Karpas-422 (cell line): ENCODE data around the genes GALNT15 and RFTN1.

DNA sequence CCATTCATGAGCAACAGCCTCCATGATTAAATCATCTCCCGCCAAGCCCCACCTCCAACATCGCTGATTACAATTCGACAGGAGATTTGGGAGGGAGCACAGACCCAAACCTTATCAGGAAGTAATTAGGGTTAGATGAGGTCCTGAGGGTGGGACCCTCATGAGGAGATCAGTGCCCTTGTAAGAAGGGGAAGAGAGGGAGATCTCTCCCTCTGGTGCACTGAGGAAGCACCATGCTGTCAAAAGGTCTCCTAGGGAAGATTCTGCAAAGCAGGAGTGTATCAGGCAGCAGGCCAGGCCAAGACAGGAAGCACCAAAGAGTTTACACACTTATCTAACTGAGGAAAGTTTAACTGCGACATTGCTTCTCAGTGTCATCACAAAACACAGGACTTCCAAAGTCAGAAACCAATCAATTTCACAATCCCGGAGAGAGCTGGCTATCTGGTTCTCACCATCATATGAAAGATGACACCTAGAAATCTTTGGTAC is 57.4 kb downstream of the SH3BP5 start:
- PRO-cap = no peak
- RAMPAGE, long total RNA = no peak

- PRO-cap = no peak
- RAMPAGE, long total RNA = no peak
Measured at GRCh38 chr3:15292674-15293541, 39.5 kb downstream of the SH3BP5 start.

DNA sequence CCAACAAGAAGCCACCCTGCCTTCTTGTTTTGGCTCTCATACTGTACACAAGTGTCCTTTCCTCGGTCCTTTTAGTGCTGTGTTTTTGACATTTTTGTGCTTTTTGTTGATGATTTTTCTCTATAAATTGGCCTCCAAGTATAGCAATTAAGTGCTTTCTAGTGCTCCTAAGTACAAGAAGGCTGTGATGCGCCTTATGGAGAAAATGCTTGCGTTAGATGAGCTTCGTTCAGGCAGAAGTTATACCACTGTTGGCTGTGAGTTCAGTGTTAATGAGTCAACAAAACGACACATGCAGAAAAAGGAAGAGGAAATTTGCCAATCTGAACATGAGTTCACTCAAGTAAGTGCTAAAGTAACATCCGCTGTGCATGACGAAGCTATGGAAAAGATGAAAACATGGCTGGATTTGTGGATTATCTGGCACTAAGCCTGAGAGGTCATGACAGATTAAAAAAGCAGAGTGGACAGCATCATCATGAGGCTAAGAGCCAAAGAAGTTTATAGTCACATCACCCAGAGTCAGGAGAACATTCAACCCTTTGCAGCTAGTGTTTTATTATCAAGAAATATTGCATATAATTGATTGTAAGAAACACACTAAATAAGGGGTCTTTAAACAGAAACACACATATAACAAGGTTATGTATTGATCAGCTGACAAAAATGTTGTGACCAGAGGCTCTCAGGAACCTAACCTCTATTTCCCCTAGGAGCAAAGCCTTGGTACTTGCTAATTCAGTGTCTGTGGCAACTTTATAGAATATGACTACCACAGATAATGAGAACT is 36.8 kb downstream of the SH3BP5 start:
- PRO-cap = no peak
- RAMPAGE, long total RNA = no peak

DNA sequence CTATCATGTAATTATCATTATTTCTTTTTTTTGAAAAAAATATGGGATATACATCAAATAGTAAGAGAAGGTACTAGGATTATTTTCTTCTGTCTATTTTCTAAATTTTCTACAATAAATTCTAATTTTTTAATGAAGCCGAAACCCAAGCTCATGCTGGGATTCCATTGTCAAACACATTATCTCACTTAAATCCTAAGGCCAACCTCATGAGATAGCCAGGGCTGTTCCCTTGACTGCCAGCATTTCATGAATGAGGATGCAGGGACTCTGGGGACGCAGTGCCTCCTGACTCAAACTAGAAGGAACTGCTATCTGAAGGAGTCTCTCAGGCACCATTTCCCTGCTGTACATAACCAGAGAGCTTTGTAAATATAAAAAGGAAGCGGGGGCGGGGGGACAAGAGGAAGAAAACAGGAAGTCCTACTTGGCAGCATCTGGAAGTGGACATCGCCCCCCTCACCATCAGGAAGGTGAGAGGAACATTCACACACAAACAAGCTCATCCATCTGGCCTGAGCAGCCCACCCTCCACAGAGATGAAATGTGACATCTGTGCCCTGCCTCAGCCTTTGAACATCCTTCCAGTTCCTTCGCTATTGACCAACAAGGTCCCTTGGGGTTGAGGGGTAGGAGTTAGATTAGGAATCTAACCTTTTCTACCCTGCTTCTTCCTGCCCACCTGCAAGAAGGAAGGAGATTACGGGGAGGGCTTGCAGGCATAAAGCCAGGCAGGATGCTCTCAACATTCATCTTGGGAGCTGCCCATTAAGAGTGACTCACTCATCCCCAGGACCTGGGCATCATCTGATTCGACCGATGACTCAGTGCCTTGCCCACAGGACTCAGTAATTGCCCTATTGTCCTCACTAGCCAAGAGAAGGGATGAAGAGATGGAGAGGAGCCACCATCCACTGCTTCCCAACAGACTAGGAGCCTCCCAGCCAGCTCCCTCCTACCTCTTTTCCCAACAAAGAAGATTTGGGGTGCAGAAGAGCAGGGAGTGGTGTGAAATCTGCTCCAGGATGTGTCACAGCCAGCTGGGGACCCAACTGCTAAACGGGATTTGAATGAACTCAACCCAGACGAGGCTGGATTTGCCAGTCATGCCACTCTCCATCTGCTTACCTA is 31.9 kb downstream of the SH3BP5 start:
- PRO-cap = no peak
- RAMPAGE, long total RNA = no peak

DNA sequence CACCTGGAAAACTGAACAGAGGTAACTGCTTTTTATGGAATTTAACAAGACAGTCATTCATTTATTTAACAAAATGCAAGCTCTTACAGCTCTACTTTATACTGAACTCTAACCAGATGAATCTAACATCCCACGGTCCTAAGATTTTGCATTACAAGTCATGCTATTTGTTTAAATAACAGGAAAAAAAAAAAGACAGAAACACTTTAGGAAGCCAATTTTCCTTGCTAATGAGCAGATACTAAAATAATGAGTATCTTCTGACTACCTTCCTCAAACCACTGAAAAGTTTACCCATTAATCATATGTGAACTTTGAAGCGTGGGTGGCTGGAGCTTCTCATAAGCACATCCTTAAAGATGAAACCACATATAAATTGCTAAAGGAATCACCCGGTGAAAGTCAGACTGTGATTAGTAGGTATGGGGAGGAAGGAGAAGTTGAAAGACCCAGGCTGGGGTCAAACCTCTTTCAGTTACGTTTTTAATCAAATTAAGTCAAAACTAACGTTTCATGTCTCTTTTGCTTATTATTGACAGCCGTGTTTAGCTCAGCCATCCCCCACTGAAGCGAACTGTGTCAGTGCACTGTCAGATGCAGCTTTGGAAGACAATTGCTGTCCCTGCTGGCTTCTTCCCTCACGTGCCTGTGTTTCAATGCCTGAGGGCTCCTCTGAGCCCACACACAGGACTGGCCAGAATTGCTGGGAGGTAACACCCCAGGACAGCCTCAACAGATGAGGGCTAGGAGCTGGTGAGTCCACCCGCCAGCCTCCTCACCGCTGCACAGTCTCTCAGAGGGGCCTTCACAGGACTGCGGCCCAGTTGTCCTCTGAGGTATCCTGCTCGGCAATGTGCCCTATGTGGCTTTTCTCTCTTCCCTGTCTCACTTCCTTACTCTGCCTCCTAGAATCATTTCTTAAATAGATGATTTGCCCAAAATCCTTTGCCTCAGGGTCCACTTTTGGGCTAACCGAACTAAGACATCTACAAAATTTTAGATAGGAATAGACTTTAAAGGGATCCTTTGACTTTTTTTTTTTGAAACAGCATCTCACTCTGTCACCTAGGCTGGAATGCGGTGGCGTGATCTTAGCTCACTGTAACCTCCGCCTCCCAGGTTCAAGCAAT is 29.2 kb upstream of the SH3BP5 start:
- PRO-cap = no peak
- RAMPAGE, long total RNA = no peak

GRCh38 chr3:15512160-15512517 is 9.4 kb downstream of the COLQ start:
- PRO-cap = no peak
- RAMPAGE, long total RNA = no peak

GRCh38 chr3:15520060-15520577 is 1.4 kb downstream of the COLQ start:
- PRO-cap = no peak
- RAMPAGE, long total RNA = no peak

GRCh38 chr3:15808996-15809845 is 11.4 kb upstream of the ANKRD28 start:
- PRO-cap = no peak
- RAMPAGE, long total RNA = no peak

DNA sequence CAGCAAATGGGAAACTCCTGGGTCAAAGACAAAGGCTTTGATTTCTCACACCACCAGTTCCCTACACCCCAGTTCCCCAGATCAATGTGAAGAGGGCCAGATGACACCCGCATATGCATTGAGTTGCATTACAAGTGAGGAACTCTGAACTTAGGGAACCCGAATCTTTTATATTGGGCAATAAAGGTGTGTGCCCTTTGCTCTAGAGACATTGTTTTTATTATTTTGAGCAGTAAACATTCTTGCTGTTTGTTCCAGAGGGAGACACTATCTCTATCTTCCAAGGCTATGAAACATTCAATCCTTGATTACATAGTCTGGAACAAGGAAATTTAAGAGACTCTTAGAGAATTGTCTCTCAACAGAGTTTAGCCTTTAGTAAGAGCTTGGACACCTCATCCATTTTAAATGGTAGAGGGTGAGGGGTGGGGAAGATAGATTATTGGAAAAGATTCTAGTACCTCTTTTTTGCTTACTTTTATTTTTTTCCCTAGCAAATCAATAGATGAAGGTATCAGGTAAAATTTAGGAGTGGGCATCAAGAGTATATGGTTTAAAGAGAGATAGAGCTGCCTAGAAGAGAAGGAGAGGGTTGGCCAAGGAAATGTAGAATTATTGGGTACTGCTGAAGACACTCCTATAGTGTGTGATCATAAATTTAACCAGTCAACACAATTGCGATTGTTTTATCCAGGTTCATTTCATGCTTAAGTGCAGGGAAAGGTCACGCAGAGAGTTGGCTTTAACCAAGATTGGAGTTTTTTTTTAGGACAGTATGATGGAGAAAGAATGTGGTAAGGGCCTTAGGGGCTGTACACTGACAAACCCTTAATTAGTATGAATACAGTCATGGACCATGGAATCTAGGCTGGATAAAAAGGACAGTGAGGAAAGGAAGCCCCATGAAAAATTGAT is 74.3 kb upstream of the ANKRD28 start:
- PRO-cap = no peak
- RAMPAGE, long total RNA = no peak

DNA sequence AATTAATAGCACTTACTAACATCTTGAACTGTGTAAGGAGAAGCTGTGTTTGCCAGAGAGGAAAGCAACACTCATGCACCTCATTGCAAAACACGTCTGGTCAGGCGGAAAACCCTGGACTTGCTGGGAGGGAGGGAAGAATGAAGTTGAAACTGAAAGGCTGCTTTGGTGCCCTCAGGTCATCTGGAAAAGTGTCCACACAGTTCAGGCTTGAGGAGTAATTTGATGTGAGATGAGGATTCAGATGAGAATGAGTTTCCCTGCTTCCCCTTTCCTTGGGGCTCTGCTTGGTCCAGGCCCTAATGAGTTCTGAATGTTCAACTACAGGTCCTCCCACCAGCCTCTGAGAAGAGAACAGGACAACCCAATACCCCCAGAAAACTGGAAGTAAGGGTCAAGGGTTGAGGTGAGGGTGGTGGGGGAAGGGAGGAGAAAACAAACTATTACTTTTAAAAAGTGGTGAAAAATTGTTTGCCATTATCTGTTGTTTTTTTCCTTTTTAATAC is 185.6 kb upstream of the ANKRD28 start:
- PRO-cap = no peak
- RAMPAGE, long total RNA = no peak

DNA sequence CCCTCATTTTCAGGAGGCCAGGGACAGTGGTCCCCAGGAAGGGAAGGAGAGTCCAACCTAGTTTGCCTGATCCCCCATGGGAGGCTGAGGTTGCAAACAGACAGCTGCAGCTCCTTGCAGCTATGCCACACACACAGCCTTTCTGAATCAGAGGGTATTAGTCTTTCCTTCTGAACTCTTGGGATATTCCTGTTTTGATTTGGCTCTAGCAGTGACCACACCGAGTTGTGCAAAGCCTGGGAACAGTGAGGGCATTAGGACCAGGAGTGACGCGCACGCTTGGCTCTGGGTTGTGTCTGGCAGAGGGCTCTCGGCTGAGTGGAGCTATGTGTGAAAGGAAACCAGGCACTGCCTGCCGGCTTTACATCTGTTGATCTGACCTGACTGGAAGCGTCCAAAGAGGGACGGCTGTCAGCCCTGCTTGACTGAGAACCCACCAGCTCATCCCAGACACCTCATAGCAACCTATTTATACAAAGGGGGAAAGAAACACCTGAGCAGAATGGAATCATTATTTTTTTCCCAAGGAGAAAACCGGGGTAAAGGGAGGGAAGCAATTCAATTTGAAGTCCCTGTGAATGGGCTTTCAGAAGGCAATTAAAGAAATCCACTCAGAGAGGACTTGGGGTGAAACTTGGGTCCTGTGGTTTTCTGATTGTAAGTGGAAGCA is at the start of gene GALNT15:
Gene GALNT15 (plus strand): TSS at position 364 of the 670 bp plus-strand sequence.
- PRO-cap = no peak
- RAMPAGE, long total RNA = no peak

DNA sequence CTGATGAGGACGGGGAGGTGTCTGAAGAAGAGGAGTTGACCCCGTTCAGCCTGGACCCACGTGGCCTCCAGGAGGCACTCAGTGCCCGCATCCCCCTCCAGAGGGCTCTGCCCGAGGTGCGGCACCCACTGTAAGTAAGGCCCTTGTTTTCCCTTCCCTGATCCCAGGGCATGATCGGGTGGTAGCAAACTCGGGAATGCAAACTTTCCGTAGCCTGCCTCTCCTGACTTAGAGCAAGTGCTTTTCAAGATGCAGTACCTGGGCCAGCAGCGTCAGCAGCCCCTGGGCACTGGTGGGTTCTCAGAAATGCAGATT is 1.0 kb downstream of the GALNT15 start:
- PRO-cap = no peak
- RAMPAGE, long total RNA = no peak

- PRO-cap = no peak
- RAMPAGE, long total RNA = no peak
Measured at GRCh38 chr3:16262170-16262770, 2.5 kb downstream of the DPH3 start.

DNA sequence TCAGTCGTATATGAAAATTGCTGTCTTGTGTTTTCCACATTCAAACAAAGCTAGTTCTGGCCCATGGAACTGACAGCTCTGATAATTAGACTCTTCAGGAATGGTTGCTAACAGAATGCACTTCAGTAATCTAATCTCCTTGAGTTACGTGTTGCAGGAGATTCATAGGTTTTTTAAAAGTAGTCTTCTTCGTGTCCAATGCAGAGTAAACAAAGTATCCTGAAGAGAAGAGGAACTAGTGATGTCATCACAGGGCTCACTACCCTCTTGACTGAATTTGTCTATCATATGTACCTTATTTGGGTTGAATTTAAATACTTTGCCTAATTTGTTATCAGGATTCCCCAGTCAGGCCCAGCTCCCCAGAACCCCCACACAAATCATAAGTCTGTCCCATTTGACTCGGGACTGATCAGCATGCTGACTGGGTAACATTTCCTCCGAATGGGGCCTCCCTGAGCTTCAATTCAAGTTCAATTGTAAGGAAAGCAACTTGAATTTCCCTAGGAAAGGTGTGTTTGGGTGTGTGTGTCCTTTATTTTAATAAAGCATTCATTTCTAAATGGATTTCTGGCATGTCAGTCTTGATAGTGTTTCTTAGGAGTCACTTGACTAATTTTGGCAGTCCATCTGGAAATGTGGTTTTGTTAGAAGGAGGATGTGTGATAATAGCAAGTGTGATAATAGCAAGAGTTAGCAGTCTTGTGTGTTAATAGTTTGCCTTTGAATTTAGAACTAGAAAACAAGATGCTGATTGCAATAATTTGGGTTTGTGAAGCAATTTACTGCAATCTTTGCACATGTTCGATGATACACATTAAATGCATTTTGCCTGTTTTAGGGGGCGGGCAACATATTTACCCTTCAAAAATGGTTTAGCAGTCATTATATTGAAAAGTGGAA is 21.9 kb downstream of the OXNAD1 start:
- PRO-cap = no peak
- RAMPAGE, long total RNA = no peak

DNA sequence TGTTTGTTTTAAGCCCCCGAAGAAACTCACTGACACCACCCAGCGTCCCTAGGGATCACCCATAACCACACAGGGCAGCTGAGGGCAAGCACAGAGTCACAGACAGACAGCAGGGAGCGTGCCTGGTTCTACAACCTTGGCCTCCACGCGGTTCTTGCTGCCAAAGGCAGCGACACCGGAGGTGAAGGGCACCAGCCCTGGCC is 1.2 kb downstream of the RFTN1 start:
- PRO-cap = bidirectional peak, plus-strand start at position 91 of the sequence, minus-strand start outside the sequence
- RAMPAGE, long total RNA = no peak

DNA sequence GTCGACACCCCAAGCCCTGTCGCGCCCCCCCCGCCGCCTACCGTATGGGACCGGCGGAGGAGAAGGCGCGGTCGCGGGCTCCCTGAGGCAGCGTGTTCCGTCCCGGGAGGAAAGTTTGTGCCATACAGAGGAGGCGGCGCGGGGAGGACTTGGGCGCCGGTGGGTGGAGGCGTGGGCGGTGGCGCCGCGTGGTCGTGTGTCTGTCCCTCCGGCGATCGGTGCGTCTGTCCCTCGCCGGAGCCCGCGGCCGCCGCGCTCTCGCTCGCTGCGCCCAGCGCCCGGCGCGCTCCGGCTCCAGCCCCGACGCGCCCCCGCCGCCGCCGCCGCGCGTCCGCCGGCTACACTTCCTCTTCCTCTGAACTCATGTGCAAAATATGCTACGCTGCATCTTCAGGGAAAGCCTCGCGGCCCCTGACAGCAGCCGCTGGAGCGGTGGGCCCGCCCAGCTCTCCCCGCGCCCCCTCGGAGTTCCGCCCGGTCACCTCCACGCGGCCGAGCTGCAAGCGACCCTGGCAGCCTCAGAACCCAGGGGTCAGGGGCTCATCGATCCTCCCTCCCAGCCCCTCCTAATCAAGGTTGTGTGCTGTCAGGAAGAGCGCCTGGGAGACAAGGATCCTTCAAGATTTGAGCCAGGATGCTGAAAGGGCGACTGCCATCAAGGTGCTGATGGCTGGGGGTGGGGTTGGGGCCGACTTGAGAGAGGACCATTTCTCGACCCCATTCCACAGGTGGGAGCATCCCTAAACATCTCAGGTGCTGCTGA is at the start of gene RFTN1:
Gene RFTN1 (minus strand): TSS at position 299 of the 763 bp plus-strand sequence.
- PRO-cap = bidirectional peak, plus-strand start at position 385 of the sequence, minus-strand start at position 376 of the sequence
- RAMPAGE, long total RNA = no peak

- PRO-cap = no peak
- RAMPAGE, long total RNA = no peak
Measured at GRCh38 chr3:16842783-16843257, 41.9 kb upstream of the PLCL2 start.

- PRO-cap = no peak
- RAMPAGE, long total RNA = no peak
Measured at GRCh38 chr3:16890556-16890884, 5.8 kb downstream of the PLCL2 start.

DNA sequence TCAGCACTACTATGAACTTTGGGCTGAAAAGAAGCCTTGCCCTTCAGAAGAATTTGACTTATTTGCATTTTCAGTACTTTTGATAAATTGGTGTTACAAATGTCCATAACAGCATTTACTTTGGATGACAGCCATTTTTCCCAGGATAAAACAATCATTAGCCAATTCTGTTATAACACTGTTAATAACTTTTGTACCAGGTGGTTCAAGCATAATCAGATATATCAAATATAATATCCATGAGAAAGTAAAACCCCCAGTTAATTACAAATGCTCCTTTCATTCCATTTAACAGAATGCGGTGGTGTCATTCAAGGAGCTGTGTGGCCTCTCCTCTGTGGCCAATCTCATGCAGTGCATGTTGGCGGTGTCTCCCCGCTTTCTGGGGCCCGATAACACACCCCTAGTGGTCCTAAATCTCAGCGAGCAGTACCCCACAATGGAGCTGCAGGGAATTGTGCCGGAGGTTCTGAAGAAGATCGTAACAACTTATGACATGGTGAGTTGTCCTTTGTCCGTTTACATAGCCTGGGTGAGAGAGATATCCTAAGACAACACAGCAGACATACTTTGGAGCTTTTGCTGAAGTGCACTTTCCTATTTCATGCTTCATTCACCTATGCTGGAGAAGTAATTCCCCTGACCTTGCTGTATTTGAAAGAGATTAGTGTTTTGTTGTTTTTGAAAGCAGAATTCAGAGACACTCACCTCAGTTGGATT is 129.8 kb downstream of the PLCL2 start:
- PRO-cap = no peak
- RAMPAGE, long total RNA = no peak

DNA sequence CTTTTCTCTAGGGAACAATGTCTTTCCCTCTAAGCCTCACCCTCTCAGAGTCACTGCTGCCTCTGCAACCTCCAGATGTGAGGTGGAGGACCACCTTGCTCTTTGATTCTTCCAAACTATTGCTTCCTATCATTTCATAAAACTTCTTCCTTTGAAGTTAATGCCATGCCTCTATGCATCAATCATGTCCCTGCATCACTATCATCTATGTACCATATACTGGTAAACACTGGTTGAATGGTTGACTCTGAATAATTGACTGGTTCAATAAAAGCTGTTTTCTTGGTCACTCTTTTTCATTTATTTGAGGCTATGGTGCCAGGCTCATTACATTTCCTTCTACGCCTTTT is 418.4 kb downstream of the PLCL2 start:
- PRO-cap = no peak
- RAMPAGE, long total RNA = no peak